Measurements from ENCODE around the genes GIMAP6, ABCF2 and CHPF2.

DNA sequence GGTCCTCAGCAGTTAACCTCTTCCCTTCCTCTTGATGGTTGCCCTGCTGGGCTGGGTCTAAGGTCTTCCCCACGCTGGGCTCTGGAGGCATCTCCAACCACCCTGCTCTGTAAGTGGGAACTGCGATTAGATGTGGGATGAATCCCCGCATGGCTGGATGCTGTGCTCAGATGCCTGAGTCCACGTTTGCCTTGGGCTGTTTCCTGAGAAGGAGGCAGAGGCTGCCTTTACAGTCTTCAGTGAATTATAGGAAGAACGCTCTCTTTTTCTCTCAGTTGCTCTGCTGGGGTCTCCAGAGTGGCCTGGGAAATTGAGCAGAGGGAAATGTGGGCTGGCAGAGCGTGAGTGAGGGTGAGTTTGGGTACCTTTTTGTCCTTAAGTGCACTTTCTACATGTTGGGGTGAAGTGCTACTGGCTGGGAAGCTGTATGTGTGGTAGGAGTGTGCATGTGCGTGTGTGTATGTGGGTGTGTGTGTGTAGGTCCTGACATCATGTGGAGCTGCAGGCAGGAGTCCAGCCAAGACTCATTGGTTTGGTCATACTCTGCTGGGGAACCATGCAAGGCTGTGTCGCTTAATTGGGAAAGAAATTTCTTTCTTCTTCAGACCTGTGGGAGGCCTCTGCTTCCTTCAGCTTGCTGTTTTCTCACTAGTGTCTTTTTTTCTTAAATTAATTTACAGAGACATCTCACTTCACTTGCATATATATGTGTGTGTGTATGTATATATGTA is 1.6 kb downstream of the GIMAP8 start:
- PRO-cap, 3 experiments: no peak in any of the 3 experiments

GRCh38 chr7:150483939-150484654 is 30.6 kb upstream of the GIMAP7 start:
- PRO-cap, 3 experiments: no peak in any of the 3 experiments

GRCh38 chr7:150507496-150507816 is 7.2 kb upstream of the GIMAP7 start:
- PRO-cap, 3 experiments: no peak in any of the 3 experiments

DNA sequence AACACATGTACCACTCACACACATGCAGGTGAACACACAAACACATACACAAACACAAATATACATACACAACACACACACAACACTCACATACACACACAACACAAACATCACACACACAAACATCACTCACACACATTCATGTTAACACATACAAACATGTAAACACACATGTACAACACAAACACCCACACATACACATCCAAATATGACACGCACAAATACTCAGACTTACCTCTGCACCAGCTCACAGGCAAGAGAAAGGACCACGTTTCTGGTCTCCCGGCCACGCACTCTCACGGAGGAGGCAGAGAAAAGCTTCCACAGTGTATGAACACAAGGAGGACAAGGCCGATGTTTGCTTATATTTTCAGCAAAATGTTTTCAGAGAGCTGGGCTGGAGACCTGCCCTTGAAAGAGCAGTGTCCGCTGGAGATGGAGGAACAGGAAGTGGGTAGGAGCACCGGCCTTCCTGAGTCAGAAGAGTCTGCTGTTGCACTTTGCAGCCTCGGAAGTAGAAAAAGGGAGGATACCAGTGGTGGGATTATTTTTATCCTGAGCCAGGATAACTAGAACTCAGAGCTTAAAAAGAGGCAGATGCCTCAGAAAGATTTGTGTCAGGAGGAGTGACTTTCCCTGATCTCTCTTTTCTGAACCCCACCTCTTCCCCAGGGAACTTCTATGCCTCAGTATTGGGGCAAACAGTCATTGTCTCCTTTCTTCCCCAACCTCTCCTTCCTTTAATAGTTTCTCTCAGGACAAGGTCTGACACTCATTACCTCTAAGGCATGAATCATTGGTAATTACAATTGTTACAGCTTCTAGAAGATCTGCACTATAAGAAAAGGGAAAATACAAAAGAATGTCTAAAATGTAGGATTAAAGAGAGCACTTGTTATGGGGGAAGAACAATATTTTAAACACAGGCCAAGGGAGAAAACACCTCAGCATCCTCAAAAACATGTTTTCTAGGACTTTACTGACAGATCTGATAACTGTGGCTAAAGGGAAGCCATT is at the start of gene GIMAP6:
Gene GIMAP6, minus strand, starts transcription at position 452 of the 1,017 bp plus-strand sequence.
- PRO-cap, 3 experiments: peak in 2 of 3 experiments; most common plus-strand start position 425 of the sequence (in 1); most common minus-strand start position 431 of the sequence (in 1)

DNA sequence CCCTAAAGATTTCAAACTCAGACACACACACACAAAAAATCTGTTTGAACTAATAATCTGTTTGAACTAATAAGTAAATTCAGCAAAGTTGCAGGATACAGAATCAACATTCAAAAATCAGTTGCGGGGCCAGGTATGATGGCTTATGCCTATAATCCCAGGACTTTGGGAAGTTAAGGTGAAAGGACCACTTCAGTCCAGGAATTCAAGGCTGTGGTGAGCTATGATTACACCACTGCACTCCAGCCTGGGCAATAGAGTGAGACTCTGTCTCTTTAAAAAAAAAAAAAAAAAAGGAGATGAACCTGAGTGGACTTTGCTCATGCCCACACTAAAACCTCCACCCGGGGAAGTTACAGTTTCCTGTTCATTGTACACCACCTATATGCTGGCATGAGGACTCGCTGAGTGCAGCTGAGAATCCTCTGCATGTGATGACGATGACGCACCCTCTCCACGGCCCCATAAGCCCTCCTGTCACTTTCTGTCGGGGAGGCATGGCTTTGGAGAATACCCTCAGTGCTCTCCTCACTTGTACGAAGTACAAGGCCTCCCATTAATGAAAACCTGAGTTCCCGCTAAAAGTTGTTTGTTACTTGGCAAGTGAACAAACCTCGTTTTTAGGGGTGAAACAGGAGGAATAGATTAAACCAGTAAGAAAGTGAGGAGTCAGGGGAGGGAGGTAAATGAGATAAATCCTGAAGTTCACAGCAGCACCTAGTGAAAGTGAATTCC is 16.0 kb downstream of the TMEM176B start:
- PRO-cap, 3 experiments: no peak in any of the 3 experiments

GRCh38 chr7:150947079-150947627 is 31.0 kb downstream of the KCNH2 start:
- PRO-cap, 3 experiments: no peak in any of the 3 experiments

DNA sequence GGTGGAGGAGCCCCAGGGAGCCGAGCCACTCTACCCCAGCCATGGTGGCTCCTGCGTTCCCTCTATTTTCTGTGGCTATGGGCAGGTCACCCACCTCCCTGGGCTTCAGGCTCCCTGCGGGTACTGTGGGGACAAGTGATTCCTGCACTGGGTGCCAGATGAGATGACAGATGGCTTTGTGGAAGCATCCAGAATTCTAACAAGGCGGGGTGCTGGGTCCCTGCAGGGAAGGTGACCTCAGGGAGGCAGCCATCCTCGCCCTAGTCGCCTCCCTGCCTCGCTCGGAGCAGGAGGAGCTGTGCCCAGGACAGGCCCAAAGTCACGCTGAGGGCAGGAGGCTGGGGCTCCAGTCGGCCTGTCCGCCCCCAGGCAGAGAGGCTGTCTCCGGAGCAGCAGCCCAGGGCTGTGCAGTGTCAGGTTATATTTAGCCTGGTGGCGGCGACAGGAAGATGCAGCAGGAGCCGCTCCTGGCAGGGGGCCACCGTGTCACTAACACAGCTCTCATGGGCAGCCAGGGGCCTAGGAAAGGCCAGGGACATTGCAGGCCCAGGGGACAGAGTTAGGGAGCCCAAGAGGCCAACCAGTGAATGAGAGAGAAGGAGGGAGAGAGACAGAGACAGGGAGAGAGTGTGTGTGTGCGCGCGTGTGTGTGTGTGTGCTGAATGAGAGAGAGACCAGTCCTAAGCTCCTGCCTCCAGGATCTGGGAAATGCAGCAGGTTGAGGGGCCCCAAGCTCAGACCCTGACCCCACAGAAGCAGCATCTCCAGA is 13.5 kb downstream of the KCNH2 start:
- PRO-cap, 3 experiments: no peak in any of the 3 experiments

- PRO-cap, 3 experiments: no peak in any of the 3 experiments
Measured at GRCh38 chr7:151026550-151027038, 1.7 kb upstream of the ABCB8 start.

DNA sequence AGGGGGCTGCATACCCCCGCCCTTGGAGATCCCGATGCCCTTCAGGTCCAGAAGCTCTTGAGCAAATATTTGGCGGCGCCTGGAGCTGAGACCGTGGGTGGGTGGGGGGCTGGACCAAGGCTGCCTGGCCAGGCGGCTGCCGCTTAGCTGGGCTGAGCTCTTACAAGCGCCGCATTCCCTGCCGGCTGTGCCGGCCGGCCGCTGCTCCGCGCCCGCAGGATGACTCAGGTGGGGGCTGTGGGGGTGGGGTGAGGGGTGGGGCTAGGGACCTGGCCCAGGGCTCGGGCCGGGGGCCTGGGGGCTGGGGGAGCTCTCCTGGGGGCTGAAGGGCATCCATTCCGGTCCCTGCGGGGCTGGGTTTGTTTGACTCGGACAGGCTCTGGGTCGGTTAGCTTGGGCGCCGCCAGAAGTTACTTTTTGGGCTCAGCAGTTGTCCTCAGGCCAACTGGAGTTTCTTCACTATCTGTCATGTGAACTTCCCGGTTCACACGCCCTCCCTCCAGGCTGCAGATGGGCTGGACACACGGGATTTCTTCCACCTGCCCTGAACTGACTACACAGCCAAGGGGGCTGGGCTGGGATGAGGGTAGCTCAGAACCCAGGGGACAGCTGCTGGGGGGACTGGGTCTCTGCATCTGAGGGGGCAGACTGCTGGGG is 3.7 kb downstream of the SLC4A2 start:
- PRO-cap, 3 experiments: peak in 2 of 3 experiments; most common plus-strand start position 172 of the sequence (in 1); most common minus-strand start position 192 of the sequence (in 2)

DNA sequence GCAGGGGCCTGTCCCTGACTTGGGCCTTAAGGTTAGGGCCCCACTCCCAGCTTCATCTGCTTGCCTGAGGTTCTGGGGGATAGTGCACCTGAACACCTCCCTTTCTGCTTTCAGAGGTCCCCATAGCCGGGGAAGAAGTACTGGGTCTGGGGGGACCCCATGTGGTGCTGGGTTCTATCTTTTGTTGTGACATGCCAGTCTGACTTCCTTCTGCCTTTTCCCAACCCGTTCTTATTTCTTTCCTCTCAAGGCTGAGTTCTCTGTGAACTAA is 1.8 kb downstream of the AGAP3 start:
- PRO-cap, 3 experiments: no peak in any of the 3 experiments

GRCh38 chr7:151134205-151134871 is 33.2 kb downstream of the GBX1 start:
- PRO-cap, 3 experiments: no peak in any of the 3 experiments

DNA sequence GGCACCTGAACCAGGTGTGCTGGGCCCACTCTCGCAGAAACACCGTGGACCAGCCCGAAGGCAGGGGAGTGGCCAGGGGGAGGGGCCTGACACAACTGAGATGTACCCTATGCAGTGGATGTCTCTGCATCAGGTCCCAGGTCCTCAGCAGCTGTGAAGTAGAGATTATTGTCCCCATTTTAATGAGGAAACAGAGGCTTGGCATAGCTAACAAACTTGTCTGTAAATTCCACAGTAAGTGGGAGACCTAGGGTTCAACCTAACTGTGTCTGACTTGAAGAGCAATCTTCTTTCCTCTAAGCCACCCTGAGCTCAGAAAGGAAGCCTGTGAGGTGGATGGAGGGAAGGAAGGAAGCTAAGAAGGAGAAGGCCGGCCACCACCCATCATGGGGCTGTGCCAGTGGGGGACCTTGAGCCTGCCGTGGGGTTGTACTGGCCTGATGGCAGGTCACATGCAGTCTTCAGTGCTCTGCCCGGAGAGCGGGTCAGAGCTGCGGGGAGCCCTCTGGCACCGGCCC is 31.8 kb downstream of the GBX1 start:
- PRO-cap, 3 experiments: no peak in any of the 3 experiments

- PRO-cap, 3 experiments: no peak in any of the 3 experiments
Measured at GRCh38 chr7:151213237-151214055, 3.2 kb upstream of the H2BK1 start.

DNA sequence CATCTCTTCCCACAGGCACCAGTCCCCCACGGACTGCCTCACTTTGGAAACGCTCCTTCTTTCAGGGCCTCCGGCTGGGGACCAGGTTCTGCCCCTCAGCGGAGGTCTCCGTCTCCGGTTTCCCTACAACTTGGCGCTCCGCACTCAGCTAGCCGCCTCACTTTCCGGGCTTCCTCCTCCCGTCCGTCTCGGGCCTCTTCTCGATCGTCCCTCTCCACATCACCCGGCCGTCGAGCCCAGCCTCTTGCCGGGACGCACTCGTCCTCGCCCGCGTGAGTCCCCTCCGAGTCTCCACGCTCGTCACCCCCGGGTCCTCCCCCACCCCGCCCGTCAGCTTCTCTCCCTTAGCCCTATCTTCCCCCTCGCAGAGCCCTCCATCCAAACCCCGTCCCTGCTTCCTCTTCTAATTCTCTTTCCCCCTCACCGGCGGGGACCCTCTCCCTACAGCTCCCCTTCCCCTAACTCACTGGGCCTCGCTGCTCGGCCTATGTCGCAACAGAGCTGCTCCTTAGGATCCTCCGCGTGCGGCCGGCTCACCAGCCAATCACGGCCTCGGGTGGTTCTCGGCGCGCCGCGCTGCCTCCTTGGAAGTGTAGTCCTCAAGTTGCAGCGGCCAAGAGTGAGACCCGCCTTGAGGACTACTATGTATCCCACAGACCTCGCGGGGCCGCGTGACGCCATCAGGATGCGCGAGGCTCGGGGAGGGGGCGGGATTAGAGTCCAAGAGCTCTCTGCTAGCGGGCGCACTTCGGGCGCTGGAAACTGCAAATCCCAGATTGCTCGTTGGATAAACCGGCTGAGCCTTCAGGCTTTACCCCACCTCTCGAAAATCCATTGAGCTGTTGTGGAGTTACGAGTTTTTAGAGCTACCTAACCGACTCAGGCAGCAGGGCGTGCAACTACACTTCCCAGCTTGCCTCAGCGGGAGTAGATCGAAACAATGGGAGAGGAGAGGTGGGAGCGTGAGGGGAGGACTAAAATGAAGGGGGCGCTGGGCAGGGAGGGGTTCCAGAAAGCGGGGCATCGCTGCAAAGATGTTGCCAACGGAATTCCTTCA is at the start of gene ABCF2:
Gene ABCF2, minus strand, starts transcription at position 510 of the 1,057 bp plus-strand sequence.
- PRO-cap, 3 experiments: peak in 3 of 3 experiments; most common plus-strand start position 713 of the sequence (in 2); most common minus-strand start position 530 of the sequence (in 2)

DNA sequence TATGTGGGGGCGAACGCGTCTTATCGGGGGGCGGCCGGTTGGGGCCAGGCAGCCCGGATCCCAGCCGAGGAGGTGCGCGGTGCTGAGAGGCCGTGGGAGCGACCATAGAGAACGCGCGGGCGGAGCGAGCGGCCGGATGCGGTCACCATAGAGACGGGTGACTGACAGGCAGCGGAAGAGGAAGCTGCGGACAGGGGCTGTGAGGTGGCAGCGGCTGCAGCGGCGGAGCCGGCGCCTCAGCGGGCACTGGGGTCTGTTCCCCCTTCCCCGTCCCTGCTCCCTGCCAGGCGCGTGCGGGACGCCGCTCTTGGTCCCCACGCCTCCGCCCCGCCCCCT is at the start of gene CHPF2:
Gene CHPF2, plus strand, starts transcription at position 177 of the 336 bp plus-strand sequence.
- PRO-cap, 3 experiments: peak in 3 of 3 experiments; most common plus-strand start position 193 of the sequence (in 3); most common minus-strand start position 78 of the sequence (in 1)

GRCh38 chr7:151232643-151233873 is 775 bp downstream of the CHPF2 start:
- PRO-cap, 3 experiments: peak in 1 of 3 experiments; most common plus-strand start chr7:151233218 (in 1); most common minus-strand start chr7:151233234 (in 1)

DNA sequence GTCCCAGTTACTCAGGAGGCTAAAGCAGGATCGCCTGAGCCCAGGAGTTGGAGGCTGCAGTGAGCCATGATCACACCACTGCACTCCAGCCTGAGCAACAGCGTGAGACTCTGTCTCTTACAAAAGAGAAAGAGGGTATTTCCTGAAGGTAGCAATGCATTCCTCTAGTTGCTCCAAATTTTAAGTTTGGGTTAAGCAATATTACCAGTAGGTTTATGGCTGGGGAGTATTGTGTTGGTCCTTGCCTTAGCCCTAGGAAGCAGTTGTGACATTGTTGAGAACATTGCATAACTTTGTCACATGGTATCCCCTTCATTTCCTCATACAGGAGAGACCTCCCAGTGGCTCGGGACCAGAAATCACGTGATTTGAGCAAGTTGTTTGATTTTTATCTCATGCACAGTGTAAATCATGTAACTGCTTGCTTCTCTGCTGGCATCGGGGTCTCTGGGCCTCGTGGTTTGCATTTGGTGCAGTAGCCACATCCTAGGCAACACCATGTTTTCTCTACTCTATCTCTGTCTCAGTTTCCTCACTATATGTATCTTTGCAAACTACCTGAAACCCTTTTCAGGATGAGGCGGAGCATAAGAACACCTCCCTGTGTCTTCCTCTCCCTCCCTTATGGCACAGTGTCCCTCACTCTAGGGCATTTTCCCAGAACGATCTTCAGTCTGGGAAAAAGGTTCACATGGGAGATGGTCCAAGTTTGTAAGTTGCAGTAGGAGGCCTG is 23.5 kb upstream of the SMARCD3 start:
- PRO-cap, 3 experiments: no peak in any of the 3 experiments

DNA sequence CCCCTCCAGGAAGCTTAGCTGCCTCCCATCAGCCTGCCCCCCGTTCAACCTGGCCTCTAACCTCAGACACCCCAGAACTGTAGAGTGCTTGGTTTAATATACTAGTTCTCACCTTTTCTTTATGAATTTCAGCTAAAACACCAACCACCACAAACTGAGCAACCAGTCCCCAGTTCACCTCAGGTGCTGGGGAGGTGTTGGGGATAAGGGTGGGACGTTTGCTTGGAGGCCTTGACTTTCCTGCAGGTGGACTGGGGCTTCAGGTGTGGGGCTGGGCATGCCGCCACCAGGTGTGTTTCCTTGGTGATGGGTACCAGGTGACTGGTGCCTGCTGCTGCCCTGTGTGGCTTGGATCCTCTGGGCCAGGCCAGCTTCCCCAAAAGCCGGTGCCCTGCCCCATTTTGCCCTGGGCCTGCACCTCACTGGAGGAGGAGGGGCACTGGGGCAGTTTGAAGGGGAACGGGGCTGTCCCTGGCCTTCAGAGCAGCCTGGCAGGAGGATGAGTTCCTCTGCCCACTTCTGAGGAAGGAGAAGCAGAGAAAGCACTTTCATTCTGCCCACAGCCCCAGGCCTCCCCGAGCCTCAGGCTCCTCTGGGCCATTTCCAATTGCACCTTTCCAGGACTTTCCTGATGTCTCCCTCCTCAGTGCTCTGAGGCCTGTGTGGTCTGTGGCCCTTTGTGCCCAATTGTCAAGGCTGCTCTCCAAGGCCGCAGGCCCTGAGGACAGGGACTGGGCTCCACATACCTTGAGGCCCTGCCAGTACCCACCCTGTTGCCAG is 25.1 kb upstream of the SMARCD3 start:
- PRO-cap, 3 experiments: no peak in any of the 3 experiments

DNA sequence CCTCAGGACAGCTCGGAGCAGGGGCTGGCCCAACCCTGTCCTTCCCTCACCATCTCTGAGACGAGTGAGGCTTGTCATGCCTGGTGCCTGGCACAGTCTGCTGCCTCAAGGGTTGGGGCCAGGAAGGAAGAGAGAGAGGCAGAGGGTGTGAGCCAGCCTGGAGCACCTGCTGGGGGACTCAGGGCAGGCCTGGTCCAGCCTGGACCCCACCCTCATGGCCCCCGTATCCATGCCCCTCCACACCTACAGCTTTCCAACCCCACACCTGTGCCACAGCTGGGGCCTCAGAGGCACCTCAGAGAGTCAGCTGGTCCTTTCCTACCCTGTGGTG is 6.6 kb downstream of the CRYGN start:
- PRO-cap, 3 experiments: no peak in any of the 3 experiments

DNA sequence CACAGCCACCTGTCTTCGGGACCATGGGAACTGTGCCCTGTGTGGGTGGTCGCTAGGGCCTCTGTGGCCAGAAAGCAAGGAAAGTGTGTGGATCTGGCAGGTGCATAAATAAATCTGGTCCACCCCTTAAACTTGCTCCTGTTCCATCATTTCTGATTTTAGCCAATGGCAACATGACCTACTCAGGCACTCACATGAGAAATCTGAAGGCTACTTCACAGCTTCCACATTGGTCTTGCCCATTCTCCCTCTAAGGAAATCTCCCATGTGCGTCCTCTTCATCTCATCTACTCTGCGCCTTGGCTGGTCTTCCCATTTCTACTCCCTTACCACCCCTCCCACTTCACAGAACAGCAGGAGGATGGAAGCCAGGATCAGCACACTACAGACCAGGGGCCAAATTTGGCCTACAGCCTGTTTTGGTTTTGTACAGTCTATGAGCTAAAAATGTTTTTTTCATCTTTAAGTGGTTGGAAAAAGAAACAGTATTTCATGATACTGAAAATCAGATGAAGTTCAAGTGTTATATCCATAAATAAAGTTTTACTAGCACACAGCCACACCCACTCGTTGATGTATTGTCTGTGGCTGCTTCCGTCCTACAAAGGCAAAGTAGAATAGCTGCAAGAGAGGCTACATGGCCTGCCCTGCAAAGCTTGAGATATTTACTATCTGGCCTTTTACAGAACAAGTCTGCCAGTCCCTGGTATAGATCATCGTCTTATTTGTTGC is 10.2 kb downstream of the RHEB start:
- PRO-cap, 3 experiments: no peak in any of the 3 experiments